ENCODE measurements around a stretch of chr3.

GRCh38 chr3:127751130-127751820 is 71.0 kb downstream of the MGLL start:
- PRO-cap = no peak

DNA sequence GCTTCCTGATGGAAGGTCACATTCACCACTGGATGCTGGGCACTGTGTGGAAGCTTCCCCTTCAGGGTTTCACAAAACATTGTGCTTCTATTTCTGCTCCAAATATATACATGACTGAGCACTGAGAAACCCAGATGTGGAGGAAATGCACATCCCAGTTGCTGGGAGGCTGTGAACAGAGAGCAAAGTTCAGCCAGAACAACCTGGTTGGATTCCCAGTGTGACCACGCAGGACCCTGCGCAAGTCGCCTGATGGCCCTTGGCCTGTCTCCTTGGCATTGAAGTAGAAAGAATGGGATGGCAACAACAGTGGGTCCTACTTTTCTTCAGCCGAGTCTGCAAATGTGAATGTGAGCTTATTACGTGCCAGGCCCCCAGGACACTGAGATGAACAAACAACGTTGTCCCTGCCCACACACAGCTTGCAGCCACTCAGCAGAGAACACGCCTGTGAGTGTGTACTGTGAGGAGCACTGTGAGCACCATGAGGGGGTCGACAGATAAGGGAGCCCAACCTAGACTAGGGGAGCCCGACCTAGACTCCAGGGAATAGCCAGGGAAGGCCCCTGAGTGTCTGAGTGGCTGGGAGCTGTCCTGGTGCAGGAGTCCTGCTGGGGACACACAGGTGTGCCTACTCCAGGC is 36.8 kb downstream of the MGLL start:
- PRO-cap = no peak

DNA sequence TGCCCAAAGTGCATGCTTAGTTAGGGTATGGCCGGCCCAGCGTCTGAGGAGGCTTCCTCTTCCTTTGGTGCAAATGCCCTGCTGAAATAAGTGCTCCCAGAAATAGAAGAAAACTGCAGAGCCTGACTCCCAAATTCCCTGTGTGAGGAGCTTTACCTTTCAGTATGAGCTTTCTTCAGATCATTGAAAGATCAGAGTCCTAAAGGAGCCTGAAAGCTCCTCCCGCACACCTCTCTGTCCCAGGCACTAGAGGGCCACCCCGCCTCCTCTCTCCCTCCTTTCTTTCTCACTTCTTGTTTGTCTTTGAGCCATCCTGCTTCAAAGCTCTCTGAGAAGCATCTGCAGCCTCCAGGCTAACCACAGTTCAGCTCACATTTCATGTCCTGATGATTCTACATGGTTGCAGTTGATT is 31.3 kb downstream of the MGLL start:
- PRO-cap = no peak

DNA sequence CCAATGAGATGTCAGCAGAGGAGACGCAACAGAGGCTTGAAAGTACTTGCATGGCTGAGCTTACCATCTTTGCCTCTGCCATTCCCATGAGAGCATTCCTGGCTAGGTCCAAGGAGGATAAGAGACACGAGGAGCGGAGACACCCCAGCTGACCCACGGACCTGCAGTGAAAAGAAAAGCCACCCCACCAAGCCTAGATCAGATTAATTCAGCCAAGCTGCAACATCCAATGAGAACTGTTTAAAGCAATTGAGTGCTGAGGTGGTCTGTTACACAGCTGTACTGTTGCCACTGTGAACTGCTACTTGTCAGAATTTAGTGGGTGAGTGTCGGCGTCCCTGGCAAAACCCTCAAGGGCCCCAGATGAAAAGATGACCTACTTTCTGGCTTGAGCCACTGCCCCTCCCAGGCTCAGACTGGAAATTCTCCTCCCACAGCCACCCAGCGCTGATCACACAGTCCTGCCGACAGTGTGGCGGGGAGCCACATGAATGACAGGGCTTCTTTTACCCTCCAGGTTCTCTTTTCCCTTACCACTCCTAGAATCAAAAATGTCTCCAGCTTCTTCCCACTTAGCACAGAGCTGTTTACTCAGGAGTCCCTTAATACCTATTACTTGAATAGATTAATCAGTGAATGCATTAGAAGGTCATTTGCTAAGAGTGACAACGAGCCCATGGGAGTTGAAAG is 26.4 kb upstream of the KBTBD12 start:
- PRO-cap = no peak

DNA sequence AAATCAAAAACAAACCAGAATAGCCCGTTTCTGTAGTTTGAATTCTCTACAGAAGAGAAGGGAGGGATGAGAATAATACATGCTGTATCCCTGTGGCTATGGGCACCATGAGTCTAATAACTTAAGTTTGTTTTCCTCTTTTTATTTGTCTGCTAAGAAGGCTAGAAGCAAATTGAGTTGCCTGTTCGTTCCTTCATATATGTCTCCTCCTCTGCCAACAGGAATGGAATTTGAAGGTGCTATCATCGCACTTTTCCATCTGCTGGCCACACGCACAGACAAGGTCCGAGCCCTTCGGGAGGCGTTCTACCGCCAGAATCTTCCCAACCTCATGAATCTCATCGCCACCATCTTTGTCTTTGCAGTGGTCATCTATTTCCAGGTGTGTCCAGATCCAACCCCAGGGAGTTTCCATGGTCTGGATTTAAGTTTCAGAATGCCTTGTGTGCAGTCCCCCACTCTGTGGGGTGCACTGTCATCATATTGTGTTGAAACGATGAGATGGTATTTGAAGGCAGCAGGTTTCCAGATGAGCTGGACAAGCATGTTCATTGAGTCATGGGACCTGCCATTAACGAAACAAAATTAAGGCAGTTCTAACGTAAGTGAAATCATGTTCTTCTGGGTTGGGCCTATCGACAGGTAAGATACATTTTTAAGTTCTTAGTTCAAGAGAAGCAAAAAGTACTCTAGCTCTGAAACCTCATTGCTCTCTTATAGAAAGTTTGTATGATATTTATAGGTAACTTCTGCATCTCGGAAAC is 12.6 kb downstream of the SEC61A1 start:
- PRO-cap = no peak

DNA sequence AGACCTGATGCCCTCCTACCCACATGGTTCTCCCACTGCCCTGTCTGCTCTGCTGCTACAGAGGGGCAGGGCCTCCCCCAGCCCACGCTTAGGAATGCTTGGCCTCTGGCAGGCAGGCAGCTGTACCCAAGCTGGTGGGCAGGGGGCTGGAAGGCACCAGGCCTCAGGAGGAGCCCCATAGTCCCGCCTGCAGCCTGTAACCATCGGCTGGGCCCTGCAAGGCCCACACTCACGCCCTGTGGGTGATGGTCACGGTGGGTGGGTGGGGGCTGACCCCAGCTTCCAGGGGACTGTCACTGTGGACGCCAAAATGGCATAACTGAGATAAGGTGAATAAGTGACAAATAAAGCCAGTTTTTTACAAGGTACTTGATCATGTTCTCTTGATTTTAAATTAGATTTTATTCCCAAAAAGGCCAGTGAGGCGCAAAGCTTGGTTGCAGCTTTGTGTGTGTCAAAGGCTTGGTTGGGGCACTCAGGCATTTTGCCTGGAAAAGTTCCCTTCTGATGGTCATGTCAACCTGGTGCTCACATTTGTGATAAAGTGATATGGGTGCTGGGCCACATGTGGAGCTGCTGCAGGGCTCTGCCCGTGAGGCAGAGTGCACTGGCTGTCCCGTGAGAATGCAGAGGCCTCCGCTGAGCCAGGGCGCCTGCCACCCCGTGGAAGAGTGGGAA is 19.2 kb downstream of the SEC61A1 start:
- PRO-cap = no peak

DNA sequence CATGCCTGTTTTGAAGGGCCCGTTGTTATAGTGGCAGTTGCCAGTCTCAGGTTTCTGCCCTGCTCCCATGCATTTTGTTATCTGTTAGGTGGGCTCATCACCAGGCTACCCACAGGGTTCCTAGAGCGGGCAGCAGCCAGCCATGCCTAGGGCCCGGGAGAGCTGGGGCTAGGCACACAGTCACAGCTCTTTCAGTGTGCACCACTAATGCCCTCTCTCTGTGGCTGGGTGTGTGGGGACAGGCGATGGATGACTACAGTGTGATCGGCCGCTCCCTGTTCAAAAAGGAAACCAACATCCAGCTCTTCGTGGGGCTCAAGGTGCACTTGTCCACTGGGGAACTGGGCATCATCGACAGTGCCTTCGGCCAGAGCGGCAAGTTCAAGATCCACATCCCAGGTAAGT is 108.7 kb downstream of the DNAJB8 start:
- PRO-cap = no peak

DNA sequence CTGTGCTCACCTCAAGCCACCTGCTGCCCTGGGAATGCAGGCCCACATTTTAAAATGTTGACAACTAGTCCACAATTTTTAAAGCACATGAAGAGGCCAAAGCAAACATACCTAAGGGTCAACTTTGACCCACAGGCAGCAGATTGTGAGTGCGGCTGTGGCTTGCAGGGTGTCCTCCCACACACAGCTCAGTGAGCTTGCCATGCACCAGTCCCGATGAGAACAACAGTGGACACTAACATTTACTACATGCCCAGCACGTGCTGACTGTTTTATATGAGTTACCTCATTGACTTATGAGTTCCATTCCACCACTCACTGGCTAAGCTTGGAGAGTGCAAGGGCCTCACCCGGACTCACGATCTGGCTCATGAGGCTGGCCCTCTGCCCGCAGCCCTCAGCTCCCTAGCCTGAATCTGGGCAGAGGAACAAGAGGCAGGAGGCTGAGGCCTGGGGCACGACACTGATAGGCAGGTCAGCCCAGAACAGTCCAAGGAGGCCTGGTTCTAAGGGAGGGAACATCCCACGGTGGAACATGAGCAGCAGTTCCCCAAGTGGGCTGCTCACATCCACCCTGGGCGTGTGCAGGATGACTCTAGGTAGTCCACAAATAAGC is 81.2 kb downstream of the DNAJB8 start:
- PRO-cap = no peak

GRCh38 chr3:128409911-128410565 is 56.7 kb downstream of the DNAJB8 start:
- PRO-cap = no peak

DNA sequence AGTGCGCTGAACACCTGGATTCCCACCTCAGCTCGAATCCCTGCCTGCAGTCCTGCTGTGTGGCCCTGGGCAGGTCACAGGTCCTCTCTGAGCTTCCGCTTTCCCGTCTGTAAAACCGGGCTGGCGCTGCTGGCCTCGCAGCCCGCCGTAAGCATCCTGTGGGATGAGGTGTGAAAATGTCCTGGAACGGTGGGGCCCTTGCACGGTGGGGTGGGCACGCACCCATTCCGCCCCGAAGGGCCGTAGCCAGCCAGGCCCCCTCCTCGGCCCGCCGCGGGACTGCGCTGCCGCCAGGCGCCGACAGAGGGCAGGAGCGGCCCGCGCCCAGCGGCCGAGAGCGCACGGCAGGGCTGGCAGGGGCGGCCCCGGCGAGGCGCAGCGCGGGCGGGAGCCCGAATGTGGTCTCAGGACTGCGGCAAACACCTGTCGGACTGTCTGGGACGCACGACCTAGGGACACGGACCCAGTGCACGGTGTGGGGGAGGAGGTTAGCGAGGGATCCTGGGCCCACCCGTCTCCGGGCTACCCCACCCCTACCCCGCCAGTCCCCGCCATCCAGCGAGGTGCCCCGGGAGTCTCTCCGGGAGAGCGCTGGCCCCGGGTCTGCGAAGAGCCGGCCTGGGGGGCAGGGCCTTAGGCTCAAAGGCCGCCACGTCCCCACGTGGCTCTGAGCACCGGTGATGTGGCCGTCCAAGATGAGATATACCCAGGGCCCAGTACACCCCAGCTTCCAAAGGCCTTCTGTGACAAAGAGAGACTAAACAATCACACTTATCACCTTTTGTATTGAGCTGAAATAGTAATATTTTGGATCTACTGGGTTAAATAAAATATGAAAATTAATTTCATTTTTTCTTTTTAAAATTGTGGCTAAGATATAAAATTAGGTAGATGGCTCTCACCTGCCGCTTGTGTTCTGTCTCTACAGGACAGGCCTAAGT is 40.2 kb downstream of the DNAJB8 start:
- PRO-cap = unidirectional peak, plus-strand start at position 356 of the sequence

DNA sequence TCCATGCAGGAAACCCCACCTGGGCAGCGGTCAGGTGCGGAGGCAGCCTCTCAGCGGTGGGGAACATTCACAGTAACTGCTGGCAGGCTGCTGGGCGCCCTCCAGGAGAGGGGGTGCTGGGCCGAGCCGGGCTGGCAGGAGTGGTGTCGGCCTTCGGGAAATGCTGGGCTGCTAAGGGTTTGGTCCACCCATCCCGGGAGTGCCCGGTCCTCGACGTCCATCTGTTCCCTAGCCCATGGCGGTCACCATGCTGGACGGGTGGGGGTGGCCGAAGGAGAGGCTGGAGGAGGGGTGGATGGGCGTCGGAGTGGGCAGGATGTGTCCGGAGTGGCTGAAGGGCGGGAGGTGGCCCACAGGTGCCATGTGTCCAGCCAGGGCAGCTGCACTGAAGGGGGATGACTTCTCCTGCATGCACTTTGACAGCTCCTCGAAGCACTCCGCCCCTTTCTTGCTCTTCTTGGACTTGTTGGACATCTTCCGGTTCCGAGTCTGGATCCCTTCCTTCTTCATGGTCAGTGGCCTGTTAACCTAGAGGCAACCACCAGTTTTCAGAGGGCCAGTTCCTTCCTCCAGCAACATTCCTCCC is 12.1 kb downstream of the GATA2 start:
- PRO-cap = no peak

- PRO-cap = unidirectional peak, minus-strand start at chr3:128487931
These were observed 5.3 kb downstream of the GATA2 start for GRCh38 chr3:128487596-128488210.

DNA sequence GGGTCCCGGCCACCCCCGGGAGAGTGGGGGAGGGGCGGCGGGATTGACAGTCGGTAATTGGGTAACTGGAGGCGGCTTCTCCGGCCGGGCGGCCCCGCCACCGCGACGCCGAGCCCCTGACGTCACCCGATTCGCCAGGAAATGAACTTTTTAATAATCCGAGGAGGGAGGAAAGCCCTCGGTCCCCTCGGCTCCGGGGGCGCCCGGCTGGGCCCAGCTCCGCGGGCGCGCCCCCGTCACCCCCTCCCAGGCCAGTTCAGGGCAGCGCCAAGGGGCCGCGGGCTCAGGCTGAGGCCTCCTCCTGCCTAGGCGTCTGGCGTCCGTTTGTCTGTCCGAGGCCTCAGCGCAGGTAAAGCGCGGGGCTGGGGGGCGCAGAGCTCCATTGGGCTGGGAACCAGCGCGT is 3.9 kb downstream of the GATA2 start:
- PRO-cap = unidirectional peak, plus-strand start at position 153 of the sequence; bidirectional peak, plus-strand start at position 296 of the sequence, minus-strand start at position 326 of the sequence

DNA sequence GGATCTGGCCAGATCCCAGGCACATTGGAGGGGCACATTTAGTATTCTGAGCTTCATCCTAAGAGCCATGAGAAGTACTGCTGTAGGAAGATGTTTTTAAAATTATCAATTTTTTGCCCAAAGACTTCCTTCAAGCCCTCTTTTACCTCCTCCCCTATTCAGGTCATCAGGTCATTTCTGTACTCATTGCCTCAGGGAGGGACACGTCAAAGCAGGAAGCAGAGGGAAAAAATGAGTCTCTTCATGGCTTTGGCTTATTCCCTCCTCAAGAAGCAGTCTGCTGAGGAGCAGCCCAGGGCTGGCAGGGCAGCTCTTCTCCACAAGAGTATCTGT is 44.0 kb upstream of the GATA2 start:
- PRO-cap = no peak

GRCh38 chr3:128584106-128584893 is 66.3 kb downstream of the RPN1 start:
- PRO-cap = no peak

DNA sequence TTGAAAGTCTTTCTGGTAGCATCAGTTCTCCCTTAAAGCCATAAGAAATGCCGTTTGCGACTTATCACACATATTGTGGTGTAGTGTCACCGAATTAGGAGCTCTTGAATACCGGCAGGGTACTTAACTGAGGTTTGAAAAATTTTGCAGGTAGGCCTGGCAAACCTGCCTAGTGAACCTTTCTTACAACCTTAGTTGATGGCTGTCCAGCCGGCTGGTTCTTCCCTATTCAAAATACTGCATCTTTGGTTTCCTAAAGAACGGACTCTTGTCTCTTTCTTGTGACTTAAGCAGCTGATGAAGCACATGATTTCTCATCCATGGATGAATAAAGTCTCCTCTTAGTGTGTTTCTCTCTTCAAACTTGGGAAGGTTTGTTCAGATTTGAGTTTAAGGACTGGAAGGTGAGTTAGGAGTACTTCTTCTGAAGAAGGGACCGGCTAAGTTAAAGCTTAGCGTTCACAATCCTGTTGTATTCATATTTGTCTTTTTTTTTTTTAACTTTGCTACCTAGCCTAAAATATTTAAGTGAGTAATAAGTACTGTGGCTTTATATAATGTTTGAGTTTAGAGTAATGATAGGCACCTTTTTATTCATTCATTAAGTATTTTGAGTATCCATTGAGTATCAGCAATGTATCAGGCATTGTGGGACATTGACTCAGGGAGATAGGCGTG is 1.6 kb downstream of the RAB7A start:
- PRO-cap = no peak

DNA sequence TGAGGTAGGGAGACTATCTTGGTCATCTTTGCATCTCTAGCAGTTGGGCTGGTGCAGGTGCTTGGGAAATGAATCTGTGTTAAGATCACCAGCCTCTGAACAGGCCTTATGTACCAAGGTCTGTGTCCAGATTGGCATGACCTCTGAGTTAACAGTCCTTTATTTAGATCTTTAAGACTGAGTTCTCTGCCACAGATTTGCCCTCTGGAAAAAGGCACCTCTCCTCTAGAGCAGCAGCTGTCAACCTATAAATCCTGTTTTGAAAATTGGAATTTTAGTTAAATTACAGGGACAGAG is 35.4 kb downstream of the RAB7A start:
- PRO-cap = no peak

DNA sequence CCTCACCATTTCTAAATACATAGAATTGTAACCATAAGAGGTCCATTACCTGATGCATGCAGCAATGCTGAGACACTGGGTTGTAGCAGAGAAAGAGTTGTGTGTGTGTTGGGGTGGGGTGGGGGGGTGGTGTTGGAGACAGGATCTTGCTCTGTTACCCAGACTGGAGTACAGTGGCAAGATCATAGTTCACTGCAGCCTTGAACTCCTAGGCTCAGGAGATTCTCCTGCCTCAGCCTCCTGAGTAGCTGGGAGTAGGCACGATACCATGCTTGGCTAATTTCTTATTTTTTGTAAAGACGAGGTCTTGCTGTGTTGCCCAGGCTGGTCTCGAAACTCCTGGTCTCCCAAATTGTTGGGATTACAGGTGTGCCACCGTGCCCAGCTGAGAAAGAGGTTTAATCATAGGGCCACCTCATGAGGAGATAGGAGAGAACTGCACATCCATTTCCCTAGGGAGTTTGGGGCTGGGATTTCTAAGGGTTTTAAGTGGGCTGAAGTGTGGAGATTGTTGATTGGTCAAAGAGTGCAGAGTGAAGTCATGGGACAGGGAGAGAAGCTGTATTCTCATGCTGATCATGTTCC is 53.6 kb downstream of the RAB7A start:
- PRO-cap = no peak

GRCh38 chr3:128806128-128806883 is 73.1 kb upstream of the ACAD9 start:
- PRO-cap = no peak

DNA sequence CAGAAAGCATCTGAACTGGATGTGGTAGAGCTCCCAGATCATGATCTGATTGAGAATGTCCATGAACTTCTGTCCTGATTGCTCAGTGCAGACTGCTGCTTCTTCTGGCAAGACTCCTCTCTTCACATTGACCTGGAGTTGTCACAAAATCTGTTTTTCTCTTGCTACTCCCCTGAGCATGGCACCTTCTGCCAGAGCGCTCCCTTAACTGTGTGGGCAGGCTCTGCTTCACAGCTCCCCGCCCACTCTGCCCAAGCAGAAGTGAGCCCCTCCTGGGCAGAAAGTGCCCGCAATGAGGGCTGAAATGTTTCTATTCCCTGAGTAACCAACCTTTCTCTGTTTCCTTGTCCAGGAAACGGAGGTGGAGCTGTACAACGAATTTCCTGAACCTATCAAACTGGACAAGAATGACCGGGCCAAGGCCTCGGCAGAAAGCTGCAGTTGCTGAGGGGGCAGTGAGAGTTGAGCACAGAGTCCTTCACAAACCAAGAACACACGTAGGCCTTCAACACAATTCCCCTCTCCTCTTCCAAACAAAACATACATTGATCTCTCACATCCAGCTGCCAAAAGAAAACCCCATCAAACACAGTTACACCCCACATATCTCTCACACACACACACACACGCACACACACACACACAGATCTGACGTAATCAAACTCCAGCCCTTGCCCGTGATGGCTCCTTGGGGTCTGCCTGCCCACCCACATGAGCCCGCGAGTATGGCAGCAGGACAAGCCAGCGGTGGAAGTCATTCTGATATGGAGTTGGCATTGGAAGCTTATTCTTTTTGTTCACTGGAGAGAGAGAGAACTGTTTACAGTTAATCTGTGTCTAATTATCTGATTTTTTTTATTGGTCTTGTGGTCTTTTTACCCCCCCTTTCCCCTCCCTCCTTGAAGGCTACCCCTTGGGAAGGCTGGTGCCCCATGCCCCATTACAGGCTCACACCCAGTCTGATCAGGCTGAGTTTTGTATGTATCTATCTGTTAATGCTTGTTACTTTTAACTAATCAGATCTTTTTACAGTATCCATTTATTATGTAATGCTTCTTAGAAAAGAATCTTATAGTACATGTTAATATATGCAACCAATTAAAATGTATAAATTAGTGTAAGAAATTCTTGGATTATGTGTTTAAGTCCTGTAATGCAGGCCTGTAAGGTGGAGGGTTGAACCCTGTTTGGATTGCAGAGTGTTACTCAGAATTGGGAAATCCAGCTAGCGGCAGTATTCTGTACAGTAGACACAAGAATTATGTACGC is 66.0 kb upstream of the ACAD9 start:
- PRO-cap = no peak

Data from endodermal cell (in vitro differentiated cells).